Left lung (tissue), 1 donor: Measurements from ENCODE around the genes COMMD4, SNUPN and PSTPIP1.

DNA sequence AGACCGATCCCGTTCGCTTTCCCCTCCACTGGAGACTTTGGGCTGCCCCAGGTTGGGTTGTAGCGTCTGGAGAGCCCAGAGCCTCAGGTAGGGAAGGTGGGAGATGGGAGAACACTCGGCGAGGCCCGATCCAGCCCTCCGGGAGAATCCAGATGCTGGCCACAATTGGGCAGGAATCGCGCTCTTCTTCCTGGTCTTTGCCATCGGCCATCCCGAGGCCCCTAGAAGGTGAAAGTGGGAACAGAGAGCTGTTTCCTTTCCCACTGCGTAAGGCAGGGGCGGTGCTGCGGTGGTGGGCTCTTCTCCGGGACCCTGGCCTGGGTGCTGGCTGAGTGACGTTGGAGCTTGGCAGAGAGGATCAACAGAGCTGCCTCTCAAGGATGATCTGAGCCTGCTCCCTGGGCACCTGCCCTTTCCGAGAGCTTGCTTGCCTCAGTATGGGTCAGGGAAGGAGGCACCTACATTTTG is 1.3 kb downstream of the C15orf39 start:
- PRO-cap: no peak

GRCh38 chr15:75208151-75208854 is 6.6 kb downstream of the C15orf39 start:
- PRO-cap: no peak

DNA sequence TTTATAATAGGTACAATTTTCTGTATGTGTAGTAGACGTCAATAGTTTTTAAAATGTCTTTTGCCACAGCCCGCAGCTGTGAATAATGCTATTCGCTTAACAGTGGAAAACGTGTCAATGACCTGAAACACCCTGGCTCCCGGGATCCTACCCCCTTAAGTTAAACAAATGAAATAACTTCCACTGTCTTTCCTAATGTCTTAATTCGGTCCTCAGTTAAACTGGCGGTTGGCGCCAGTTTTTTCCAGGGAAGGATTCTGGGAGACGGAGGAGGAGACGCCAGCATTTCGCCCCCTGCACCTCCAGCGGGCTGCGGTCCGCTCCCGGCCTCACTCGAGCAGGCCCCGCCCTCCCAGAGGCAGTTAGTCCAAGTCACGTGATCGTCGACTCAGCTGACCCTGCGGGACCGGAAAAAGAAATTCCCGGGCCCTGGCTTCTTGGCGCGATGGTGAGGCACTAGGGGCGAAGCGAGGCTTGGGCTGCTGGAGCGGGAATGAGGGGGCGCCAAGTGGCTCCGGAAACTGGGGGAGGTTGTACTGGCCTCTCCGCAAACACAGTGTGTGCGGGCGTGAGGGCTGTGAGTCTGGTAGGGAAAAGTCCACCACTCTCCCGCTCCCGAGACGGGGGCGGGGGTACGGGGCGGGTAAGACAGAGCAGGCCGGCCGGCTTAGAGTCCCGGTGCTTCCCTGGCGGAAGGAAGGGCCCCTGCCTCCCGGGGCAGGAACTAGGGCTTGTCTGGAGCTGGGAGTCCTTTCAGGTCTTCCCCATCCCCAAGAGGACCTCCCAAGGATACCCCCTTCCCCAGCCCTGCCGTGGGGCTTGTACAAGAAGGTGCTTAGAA is at the start of gene COMMD4:
TSS of gene COMMD4 (plus strand) at position 419 of the 841 bp plus-strand sequence.
- PRO-cap: bidirectional peak, plus-strand start at position 419 of the sequence, minus-strand start at position 331 of the sequence

DNA sequence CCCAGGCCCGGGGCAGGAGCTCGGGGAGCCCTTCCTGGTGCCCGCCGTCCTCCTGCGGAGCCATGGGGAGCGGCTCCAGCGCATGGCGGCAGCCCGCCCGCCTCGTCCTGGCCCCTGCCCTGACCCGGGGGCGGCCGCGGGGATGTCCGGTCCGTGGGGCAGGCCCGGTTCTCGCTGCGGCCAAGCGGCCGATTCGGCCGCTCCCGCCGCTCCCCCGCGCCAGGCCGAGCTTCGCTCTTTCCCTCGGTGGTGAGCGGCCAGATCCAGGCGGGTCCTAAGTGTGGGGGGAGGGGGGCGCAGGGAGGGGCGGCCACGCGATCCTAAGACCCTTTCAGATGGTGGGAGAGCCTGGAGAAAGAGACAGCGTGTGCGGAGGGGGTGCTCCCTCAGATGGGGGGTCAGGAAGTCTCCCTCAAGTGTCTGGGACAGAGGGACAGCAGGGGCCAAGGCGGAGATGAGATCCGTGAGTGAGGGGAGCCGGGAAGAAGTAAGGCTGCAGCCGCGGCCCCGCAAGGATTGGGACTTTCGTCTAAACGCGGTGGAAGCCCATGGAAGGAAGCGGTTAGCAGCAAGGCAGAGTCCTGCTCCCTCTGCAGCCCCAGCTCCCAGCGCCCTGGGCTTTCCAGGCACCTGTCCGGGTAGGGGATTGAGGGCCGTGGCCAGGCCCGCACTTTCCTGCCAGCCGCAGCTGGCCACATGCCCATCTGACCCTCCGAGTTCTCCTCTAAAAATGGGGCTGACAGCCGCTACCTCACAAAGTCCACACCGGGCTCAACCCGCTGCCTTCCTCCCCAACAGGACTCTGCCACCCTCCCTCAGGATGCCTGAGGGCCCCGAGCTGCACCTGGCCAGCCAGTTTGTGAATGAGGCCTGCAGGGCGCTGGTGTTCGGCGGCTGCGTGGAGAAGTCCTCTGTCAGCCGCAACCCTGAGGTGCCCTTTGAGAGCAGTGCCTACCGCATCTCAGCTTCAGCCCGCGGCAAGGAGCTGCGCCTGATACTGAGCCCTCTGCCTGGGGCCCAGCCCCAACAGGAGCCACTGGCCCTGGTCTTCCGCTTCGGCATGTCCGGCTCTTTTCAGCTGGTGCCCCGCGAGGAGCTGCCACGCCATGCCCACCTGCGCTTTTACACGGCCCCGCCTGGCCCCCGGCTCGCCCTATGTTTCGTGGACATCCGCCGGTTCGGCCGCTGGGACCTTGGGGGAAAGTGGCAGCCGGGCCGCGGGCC is 1.7 kb downstream of the NEIL1 start:
- PRO-cap: bidirectional peak, plus-strand start at position 168 of the sequence, minus-strand start at position 116 of the sequence; bidirectional peak, plus-strand start at position 237 of the sequence, minus-strand start at position 223 of the sequence; unidirectional peak, minus-strand start at position 856 of the sequence

GRCh38 chr15:75352441-75353121 is 5.7 kb downstream of the NEIL1 start:
- PRO-cap: no peak

- PRO-cap: bidirectional peak, plus-strand start at chr15:75367926, minus-strand start at chr15:75367824; bidirectional peak, plus-strand start at chr15:75368109, minus-strand start at chr15:75368338
These were observed 611 bp downstream of the MAN2C1 start for GRCh38 chr15:75367753-75368238.

DNA sequence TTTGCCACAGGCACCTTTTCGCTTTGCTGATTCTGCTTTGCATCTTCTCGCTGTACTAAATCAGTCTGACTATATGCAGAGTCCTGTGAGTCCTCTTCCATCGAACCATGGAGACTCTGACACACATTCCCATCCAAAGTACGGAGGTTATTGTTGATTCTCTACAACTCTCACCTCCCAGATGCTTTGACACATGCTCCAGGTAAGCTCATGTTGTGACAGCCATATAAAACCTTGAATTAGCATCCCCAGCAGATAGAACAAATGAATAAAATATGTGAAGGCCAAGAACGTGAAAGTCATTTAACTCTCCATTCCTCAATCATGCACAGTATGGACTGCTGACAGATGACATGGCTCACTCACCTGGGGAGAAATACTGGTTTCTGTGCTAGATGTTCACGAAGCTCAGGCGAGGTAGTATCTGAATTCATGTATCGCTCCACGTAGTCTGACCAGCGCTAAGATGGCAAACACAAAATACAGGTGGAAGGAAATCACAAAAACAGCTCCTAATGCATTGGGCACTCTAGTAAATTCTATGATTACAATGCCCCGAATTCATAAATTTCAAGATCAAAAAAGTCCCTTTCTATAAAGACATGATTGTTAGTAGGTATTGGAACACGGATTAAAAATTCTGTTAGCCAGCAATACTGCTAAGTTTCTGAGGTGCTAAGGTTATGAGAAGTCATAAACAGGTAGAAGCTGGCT is 12.0 kb upstream of the MAN2C1 start:
- PRO-cap: no peak

DNA sequence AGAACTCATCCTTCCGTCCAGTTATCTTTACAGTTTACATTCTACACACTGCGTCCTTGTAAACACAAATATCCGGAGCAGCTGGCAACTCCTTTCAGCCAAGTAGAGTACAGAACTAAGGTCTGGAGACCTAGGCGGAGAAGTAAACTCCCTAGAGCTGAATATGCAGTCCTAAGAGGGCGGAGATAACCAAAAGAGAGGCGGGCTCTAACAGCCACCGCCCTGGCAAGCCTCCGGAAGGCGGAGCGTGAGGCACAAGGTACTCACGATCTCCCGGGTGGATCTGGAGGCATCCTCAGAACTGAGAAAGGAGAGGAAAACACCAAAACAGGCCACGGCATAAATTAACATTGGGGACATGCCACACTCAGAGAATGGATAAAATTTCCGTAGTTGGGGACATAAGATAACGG is 971 bp upstream of the SIN3A start:
- PRO-cap: bidirectional peak, plus-strand start at position 298 of the sequence, minus-strand start at position 144 of the sequence

DNA sequence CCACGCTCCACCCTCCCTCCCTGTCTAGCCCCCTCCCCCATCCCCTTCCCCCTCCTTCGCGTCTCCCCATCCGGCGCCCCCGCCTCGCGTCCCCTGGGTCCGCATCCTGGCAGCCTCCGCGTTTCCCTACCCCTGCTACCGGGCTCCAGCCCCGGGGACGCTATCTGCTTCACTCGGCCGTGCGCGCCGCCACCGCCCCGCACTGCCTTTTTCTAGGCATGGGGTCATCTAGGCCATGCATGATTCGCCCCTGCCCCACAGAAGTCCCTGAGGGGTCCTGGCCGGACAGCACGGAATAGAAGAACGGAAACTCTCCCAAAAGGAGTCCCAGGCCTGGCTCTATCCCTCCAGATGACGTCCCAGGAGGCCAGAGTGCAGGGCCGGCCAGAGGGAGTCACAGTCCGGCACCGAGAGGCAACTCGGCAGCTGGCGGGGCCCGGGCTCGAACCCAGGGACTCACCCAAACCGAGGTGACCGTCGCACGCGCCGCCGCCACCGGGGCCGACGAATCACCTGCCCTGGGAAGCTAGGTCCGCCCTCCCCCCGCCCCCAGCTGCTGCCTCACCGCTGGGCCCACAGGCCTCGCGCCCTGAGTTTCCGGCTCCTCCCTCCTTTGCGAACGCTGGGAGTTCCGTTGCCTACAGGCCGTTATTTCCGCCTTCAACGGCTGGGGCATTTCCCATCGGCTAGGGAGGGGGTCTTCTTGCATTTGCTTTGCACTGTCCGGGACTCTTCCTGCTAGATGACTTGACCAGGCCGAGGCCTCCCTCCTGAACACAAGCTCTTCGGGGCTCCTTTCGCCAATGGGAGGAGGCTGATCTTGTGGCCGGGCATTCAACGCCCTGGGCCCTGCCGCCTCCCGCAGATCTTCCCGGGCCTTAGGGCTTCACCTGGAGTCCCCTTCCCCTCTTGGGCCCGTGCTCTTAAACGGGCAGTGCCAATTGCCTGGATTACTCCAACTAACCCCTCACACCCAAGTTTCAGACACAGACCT is at the start of gene SNUPN:
TSS of gene SNUPN (minus strand) at position 520 of the 994 bp plus-strand sequence.
- PRO-cap: bidirectional peak, plus-strand start at position 69 of the sequence, minus-strand start outside the sequence; bidirectional peak, plus-strand start at position 616 of the sequence, minus-strand start at position 503 of the sequence

DNA sequence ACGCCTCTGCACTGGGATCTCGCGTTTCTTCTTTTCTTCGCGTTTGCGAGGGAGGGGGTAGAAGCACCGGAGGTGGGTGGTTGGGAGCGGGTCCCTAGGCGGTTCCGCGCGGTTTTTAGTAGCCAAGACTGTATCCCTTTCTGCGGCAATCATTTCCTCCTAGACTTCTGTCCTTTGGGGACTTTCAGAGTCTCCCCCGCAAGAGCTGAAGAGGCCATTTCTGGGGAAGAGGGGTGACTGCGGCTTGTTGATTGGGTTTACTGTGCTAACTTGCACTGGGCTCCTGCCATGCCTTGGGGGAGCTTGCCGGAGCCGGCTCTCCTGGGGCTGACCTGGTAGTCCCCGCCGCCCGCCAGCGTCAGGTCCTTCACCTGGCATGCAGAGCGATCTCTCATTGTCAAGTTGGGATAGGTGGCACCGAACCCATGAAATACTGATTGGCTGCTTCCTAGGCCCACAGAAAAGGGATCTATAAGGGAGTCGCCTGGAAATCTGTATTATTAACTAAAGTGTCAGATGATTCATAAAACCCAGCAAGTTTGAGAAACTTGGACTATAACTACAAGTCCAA is 392 bp upstream of the IMP3 start:
- PRO-cap: bidirectional peak, plus-strand start at position 69 of the sequence, minus-strand start outside the sequence

- PRO-cap: bidirectional peak, plus-strand start at chr15:75758587, minus-strand start at chr15:75758470
These were observed 34.5 kb downstream of the ODF3L1 start for GRCh38 chr15:75758239-75758930.

DNA sequence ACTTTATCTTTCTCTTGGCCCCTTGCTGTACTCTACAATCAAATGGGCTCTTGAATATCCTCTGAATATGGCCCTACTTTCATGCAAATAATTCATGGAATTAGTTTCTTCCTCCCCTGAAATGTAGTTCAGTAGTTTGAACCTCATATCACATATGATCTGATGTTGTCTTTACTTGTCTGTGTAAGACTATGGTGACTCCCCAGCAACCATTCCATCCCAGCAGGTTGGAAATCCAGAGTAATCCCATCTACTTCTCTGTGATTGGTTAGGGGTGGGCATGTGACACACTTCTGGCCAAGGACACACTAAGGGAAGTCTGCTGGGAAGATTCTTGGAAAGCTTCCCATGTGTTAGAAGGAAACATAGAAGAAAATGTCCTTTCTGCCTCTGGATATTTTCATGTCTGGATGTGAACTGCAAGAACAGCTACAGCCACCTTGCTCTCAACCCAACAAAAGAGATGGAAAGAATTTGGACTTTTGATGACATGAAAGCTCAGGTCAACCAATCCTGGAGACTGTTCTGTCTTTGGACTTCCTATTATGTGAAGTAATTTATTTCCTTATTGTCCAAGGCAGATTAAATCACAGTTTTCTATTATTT is 2.6 kb upstream of the UBE2Q2 start:
- PRO-cap: no peak

DNA sequence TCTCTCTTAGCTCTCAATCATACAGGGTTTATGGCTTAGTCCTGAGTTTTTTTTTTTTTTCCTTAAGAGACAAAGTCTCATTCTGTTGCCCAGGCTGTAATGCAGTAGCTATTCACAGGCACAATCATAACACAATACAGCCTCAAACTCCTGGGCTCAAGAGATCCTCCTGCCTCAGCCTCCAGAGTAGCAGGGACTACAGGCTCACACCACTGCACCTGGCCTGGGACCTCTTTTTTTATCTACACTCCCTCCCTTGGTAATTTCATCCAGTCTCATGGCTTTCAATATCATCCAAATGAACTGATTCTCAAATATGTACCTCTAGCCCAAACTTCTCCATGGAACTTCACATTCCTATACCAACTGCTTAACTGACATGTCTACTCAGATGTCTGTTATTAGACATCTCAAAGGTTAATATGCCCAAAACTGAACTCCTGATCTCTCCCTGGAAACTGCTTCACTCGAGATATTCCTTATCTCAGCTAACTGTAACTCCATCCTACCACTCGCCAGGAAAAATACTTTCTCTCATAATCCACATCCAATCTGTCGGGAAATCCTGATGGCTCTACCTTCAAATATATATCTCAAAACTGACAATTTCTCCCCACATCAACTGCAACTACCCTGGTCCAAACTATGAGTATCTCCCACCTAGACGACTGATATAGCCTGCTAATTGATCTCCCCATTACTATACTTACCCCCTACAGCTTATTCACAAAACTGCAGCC is 31.3 kb downstream of the ETFA start:
- PRO-cap: no peak

DNA sequence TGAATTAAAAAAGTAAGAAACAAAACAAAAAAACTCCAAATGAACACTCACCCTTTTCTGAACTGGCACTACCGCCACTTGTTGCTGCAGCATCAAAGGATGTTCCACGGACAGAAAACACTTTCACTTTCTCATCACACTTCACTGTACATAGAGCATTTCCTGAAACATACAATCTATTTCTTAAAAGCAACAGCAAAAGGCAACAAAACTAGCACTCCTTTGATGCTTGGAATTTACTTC is 25.0 kb downstream of the ETFA start:
- PRO-cap: no peak

- PRO-cap: no peak
These were observed 12.0 kb downstream of the ETFA start for GRCh38 chr15:76299135-76299767.

DNA sequence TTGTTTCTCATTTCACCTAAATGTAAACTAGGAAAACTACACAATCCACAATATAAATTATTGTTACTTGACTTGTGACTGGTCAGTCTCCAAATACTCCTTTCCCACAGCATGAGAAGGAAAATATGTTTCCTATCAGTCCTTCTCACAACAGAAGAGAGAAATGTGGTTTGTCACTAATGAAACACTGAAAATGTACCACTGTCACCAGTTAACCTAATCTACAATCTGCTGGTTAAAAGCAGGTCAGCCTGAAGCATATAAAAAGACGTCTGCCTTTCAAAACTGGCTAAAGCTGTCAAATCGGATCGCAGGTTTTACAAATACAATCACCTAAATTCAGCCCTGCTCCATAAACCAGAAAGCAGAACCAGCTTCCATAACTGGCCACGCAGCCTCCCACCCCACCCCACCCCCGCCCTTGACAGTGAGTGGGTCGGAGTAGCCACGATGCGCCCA is 796 bp downstream of the ETFA start:
- PRO-cap: unidirectional peak, plus-strand start at position 427 of the sequence

- PRO-cap: no peak
These were observed 88.7 kb downstream of the ISL2 start for GRCh38 chr15:76424975-76425973.

- PRO-cap: no peak
These were observed 130.3 kb downstream of the SCAPER start for GRCh38 chr15:76774814-76775319.

- PRO-cap: no peak
These were observed 22.3 kb upstream of the PSTPIP1 start for GRCh38 chr15:76972573-76973132.

DNA sequence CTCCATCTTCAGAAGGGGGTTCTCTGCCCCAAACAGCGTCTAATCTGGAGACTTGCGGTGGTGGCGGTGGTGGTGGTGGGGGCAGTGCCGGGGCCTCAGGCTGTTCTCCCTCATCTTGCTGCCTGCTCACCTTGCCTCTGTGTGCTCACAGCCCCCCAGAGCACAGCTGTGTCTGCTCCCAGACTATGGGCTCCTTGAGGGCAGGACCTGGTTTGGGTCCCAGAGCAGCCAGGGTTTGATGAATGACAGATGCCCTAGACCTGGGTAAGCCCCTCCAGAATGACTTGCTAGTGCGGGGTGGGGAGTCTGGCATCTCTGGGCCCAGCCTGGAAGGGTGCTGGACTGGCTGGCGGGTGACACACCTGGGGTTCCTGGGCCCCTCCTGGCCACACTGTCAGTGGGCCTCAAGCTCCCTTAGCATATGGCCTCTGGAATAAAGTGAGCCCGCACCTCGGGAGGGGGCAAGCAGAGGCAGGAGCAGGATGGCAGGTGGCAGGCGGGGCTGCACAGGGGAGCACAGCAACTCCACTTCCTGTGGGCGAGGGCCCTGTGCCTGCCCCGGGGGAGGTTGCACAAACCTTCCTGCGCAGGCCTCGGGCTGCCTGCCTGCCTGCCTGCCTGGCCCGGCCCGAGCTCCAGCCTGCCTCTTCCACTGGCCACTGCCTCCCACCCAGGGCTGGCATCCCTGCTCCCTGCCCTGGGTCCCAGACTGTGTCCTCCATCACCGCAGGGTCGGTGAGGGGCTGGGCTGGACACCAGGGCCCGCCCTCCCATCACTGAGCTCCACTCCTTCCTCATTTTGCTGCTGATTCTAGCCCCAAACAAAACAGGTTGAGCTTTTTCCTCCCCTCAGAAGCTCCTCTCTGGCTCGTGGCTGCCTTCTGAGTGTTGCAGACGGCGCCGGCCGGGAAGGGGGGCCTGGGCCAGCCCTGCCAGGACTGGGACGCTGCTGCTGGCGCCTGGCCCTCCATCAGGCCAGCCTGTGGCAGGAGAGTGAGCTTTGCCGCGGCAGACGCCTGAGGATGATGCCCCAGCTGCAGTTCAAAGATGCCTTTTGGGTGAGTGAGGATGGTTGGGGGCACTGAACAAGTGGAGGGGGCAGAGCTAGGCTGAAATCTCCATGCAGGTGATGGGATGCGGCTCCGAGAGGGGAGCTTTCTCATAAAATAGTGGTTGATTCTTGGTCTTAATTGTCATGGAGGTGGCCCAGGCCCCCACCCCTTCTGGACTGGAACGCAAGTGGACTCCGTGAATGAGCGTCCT is at the start of gene PSTPIP1:
TSS of gene PSTPIP1 (plus strand) at position 575 of the 1,263 bp plus-strand sequence.
- PRO-cap: bidirectional peak, plus-strand start at position 575 of the sequence, minus-strand start at position 549 of the sequence; bidirectional peak, plus-strand start at position 852 of the sequence, minus-strand start at position 737 of the sequence